Bronchial epithelial cell (primary cell): ENCODE data around the gene EN2.

DNA sequence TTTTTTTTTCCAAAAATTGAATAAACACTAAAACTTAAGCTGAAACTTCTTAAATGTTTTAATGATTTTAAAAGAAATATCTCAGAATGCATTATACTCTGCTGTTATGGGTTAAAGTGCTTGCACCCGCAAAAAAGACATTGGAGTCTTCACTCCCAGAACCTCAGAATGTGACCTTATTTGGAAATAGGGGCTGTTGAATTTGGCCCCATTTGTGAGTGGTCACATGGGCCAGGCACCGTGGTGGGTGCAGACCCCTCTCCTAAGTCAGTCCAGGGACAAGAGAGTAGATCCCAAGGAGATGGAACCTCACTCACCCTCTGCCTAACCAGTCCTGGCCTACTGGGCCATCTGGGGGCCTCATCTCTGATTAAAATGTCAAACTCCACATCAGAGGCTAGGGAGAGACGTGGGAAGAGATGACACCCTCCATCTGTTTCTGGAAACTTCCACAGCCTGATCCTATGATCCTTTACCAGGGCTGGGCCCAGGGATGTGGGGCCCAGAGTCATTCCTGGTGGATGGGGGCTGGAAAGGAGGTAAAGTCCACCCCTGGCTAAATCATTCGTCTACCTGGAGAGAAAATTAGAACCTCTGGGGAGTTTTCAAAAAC, 53.6 kb downstream of the PRKAG2 start:
- RRBS, 2 experiments, result no CpG with 5 or more reads among the region's 4 CpGs

GRCh38 chr7:151851709-151852229, 25.1 kb downstream of the PRKAG2 start:
- RRBS, 2 experiments, result no CpG with 5 or more reads among the region's 14 CpGs

- RRBS, 2 experiments, result no CpG with 5 or more reads among the region's 26 CpGs
Measured at GRCh38 chr7:151867789-151868886, 8.8 kb downstream of the PRKAG2 start.

- RRBS, 2 experiments, result no CpG with 5 or more reads among the region's 16 CpGs
Measured at GRCh38 chr7:151901014-151901484, 24.1 kb upstream of the PRKAG2 start.

- RRBS, 2 experiments, result no CpG with 5 or more reads among the region's 4 CpGs
Measured at GRCh38 chr7:152031830-152032480, 6.5 kb downstream of the GALNT11 start.

DNA sequence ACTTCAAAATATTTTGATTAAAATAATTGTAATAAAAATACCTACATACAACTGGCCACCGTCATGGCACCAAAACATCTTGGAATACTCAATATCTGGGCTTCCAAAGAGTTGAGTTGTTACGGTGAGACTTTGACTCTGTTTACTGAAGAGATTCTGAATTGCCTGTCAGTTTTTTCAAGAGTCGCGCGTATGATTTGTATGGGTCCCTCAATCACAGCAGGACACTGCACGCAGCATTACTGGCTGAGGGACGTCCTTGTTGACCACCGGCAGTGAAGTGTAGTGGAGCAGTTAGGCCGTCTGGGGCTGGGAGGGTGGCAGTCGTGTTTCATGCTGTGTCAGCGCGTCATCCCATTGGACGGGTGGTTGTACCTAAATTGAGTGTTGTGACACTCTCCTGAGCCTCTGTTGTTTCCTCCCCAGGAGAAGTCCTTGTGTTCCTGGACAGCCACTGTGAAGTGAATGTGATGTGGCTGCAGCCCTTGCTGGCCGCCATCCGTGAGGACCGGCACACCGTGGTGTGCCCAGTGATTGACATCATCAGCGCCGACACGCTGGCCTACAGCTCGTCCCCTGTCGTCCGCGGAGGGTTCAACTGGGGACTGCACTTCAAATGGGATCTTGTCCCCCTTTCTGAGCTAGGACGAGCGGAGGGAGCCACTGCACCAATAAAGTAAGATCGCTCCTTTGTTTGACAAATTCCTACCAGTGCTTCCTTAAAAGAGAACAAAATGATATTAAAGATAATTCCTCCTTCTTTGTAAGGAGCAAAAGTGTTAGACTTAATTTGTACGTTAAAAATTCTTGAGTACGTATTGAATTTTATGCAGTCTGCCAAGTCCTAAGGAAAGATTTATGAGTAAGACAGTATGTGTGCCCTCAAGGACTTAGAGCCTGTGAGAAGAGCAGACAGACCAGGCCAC, 82.4 kb downstream of the GALNT11 start:
- RRBS, 2 experiments, result no CpG with 5 or more reads among the region's 29 CpGs

GRCh38 chr7:152240541-152241341, 195.1 kb downstream of the KMT2C start:
- RRBS, 2 experiments, result no CpG with 5 or more reads among the region's 11 CpGs

DNA sequence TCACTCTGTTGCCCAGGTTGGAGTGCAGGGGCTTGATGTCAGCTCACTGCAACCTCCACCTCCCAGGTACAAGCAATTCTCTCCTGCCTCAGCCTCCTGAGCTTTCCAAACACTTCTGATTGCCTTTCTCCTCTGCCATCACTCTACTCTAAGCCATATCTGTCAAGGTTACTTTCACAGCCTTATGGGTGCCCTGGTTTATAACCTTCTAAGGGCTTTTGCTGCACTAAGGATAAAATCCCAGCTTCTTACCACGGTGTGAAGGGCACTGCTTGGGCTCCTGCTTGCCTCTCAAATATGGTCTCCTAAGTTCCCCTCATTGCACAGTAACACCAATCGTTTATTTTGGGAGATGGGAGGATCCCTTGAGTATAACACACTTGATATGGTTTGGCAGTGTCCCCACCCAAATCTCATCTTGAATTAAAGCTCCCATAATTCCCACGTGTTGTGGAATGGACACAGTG, 38.5 kb downstream of the KMT2C start:
- RRBS, 2 experiments, result no CpG with 5 or more reads among the region's 3 CpGs

DNA sequence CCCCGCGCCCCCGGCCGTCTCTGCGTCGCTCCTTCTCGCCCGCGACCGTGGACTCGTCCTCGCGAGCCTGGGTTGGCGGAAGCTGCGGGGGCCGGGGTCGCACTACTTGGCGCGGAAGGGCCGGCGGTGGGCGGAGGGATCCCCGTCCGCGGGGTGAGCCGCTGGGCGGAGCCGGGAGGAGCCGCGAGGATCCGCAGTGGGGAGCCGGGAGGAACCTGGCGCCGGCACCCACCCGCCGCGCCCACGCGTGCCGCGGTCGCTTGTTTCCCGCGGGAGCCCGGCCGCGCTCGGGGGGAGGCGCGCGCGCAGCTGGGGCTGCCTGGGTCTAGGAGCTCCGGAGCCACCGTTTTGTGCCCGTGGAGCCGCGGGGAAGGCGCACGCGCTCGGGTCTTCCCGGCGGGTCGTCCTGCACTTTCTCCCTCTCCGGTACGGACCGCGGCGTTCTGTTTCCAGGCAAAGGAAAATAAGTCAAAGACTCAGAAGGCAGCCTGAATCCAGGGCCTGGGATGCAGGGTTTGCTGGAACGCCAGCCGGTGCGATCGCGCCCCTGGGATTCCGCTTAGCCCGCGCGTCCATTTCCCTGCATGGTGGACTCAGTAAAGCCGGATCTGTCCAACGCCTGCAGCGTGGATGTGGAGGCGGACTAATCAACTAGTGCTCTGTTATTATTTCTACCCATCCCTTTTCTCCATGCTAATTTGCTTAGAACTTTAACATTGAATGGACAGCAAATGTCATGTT, 28.8 kb upstream of the KMT2C start:
- RRBS, 2 experiments, result 1% methylated on average over 63 to 64 of the region's 82 CpGs

GRCh38 chr7:152924998-152925894, 165.7 kb downstream of the ACTR3B start:
- RRBS, 2 experiments, result 2 to 3% methylated on average over 31 to 36 of the region's 66 CpGs

DNA sequence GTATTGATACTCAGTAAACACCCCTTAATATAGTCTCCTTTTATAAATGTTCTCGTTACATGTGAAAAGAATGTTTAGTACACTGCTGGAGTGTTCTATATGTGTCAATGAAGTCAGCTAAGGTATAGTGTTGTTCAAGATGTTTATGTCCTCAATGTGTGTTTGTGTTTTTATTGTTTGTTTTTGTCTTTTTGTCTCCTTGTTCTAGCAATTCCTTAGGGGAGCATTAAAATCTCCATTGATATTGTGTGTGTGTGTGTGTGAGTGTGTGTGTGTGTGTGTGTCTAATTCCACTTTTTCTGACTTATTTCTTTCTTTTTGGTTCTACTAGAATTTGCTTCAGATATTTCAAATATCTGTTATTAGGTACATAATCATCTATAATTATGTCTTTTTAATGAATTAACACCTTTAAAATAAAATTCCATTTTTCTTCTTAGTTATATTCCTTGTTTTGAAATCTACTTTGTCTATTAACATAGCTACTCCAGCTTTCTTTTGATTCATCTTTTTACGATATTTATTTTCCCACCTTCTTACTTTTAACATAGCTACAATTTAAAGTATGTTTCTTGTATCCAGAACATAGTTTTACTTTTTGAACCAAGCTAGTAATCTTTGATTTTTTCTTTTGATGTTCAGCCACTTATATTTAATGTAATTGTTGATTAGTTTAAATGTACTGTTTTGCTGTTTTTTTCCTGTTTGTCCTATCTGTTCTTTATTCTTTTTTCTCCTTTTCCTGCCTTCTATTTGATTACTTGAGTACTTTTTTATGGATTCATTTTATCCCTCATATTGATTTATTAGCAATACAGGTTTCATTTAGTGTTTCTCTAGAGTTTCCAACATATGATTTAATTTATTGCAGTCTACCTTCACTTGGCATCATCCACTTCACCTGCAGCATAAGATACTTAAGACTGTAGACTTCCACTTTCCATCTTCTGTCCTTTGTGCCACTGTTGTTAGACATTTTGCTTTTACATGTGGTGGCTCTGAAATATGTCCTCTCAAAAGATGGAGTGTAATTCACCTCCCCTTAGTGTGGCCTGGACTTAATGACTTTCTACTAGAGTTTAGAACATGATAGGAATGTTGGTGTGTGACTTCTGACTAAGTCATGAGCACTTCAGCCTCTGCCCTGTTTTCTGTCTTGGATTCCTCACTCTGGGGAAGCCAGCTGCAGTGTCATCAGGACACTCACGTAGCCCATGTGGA, 644.1 kb upstream of the DPP6 start:
- RRBS, 2 experiments, result no CpG with 5 or more reads among the region's 3 CpGs

DNA sequence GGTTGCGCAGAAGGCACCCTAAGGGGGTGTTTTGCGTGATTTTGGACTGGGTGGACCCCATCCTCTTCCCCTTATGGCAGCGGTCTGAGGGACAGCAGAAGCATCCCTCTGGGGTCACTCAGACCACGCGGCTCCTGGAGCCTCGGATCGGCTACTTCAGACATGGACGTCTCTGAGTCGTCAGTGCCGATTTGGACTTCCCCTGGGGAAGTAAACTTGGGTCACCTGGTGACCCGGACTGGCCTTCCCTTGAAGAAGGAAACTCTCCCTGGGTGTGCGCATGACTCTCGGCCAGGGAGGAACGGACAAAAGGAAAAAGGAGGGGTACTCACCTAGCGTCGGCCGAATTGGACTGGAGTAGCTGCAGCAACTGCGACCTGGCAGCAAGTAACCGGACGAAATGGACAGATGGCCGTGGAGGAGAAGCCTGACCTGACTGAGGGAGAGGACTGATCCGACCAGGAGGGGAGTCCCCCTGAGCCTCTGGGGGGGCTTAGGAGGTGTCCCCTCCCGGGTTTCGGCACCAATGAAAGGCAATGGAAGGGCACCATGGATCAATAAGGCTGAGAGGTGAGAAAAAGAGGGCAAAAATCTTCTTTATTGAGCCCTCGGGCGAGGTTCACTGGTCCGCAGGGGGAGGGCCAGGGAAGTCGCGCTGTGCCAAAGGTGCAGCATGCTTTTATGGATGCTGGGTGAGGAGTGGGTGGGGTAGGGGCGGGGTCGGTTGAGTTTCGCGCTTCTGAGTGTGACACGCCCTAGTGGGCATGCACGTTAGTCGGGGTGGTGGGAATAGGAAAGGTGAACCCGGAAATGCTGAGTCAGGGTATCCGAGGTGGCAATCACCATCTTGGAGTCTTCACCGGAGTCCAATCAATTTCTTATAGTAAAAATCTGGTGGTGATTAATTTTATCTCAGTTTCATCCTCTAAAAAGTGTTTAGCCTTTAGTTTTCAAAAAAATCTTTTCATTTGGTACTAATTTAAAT, 638.6 kb upstream of the DPP6 start:
- RRBS, 2 experiments, result no CpG with 5 or more reads among the region's 39 CpGs

DNA sequence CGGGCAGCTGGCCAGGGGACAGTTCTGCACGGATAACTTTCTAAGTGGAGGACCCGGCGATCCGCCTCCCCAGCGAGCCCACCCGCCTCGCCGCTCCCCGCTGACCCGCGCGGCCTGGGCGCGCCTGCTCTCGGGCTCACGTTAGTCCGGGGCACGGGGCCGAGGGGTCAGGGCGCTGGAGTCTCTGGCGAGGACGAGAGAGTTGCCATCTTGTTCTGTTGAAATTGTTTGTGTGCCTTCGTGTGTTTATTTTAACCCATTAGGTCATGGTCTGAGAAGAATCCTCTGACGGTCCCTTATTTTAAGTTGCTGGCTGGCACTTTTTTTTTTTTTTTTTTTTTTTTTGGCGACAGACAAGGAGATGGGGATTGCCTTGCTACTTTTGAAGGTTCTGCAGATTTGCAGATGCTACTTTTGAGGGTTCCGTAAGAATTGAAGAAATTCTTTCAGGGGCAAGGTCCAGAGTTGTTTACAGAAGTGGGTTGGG, 163.8 kb upstream of the DPP6 start:
- RRBS, 2 experiments, result 3% methylated on average over 12 to 13 of the region's 27 CpGs

GRCh38 chr7:155206147-155207286, 91.2 kb upstream of the INSIG1 start:
- RRBS, 2 experiments, result no CpG with 5 or more reads among the region's 24 CpGs

GRCh38 chr7:155213764-155214312, 83.8 kb upstream of the INSIG1 start:
- RRBS, 2 experiments, result no CpG with 5 or more reads among the region's 15 CpGs

DNA sequence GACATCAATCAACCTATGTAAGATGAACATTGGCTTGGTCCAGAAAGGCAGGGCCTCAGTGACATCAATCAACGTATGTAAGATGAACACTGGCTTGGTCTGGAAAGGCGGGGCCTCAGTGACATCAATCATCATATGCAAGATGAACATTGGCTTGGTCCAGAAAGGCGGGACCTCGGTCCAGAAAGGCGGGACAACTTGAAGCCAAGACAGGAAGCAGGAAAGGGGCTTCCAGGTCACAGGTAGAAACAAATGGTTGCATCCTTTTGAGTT, 43.3 kb upstream of the EN2 start:
- RRBS, 2 experiments, result no CpG with 5 or more reads among the region's 5 CpGs

DNA sequence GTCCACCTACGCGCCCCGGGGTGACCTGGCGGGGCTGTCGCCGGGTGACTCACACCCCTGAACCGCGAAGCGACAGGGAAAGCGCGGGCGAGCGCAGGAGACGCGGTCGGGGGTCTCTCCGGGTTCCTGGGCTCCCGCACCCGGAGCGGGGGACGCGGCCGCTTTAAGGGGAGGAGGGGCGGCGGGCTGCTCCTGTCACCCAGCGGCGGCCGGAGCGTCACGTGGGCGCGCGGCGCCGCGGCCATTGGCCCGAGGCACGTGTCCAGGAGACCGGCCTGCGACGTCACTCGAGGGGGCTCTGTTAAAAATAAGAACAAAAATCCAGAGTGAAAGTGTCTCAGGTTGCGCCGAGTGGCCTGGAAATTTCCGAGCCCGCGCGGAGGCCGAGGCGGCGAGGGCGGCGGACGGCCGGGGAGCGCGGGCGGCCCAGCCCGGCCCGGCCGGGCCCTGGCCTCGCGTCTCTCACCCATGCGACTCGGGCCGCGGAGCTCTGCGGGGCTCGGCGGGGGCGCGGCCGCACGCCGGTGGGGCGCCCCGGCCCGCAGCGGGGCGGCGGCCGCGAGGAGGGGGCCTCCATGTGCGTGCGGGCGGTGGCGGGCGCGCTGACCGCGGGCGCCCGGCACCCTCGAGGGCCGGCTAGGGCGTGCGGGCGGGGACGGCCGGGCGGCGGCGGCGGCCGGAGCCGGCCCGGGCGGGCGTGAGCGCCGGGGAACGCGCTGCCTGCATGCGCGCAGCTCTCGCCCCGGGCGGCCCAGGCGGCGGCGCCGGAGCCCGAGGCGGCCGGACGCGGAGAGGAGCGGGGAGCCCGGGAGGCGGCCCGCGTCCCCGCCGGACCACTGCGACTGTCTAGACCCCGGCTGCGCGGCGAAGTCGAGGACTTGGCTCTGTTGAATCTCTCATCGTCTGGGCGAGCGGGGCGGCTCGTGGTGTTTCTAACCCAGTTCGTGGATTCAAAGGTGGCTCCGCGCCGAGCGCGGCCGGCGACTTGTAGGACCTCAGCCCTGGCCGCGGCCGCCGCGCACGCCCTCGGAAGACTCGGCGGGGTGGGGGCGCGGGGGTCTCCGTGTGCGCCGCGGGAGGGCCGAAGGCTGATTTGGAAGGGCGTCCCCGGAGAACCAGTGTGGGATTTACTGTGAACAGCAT, at the start of gene EN2:
Gene EN2 (plus strand): TSS at position 893 of the 1,143 bp plus-strand sequence.
- RRBS, 2 experiments, result 2 to 3% methylated on average over 67 of the region's 171 CpGs

- RRBS, 2 experiments, result no CpG with 5 or more reads among the region's 7 CpGs
Measured at GRCh38 chr7:155646480-155646871, 2.0 kb downstream of the RBM33 start.

- RRBS, 2 experiments, result no CpG with 5 or more reads among the region's 7 CpGs
Measured at GRCh38 chr7:155653641-155654482, 9.4 kb downstream of the RBM33 start.

GRCh38 chr7:155692079-155692786, 47.8 kb downstream of the RBM33 start:
- RRBS, 2 experiments, result no CpG with 5 or more reads among the region's 6 CpGs